LHCN-M2 (cell line): ENCODE measurements around the genes SPIRE2 and TUBB3.

DNA sequence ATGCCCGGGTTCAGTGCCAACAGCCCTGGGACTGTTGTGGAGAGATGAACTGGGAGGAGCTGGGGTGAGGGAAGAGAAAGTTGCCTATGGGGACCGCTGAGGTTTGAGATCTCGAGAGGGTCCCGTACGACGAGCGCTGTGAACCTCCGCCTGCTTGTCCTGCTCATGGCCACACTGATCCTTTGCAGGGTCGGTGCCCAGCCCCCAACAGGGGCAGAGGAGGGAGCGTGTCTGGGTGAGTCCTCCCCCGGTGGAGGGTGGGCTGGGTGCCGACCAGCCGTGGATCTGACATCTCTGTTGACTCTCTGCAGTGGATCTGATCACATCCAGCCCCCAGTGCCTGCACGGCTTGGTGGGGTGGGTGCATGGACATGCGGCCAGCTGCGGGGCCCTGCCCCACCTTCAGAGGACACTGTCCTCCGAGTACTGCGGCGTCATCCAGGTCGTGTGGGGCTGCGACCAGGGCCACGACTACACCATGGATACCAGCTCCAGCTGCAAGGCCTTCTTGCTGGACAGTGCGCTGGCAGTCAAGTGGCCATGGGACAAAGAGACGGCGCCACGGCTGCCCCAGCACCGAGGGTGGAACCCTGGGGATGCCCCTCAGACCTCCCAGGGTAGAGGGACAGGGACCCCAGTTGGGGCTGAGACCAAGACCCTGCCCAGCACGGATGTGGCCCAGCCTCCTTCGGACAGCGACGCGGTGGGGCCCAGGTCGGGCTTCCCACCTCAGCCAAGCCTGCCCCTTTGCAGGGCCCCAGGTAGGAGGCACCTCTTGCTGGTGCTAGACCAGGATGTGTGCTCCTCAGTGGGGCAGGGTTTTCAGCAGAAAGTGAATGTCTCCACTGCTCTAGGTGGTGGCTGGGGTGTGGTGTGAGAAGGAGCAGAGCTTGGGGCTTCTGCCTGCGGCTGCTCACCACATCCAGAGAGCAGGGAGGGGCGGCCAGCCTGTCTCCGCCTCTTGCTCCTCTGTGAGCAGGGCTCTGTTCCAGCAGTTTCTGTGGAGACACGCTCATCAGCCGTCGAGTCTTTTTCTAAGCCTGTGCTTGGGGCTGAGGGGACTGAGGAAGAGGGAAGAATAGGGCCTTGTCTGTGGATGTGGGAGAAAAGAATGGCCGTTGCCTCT is 2.0 kb downstream of the ZNF276 start:
- RAMPAGE, long total RNA = no peak

GRCh38 chr16:89727603-89728392 is 6.5 kb downstream of the ZNF276 start:
- RAMPAGE, long total RNA = no peak

DNA sequence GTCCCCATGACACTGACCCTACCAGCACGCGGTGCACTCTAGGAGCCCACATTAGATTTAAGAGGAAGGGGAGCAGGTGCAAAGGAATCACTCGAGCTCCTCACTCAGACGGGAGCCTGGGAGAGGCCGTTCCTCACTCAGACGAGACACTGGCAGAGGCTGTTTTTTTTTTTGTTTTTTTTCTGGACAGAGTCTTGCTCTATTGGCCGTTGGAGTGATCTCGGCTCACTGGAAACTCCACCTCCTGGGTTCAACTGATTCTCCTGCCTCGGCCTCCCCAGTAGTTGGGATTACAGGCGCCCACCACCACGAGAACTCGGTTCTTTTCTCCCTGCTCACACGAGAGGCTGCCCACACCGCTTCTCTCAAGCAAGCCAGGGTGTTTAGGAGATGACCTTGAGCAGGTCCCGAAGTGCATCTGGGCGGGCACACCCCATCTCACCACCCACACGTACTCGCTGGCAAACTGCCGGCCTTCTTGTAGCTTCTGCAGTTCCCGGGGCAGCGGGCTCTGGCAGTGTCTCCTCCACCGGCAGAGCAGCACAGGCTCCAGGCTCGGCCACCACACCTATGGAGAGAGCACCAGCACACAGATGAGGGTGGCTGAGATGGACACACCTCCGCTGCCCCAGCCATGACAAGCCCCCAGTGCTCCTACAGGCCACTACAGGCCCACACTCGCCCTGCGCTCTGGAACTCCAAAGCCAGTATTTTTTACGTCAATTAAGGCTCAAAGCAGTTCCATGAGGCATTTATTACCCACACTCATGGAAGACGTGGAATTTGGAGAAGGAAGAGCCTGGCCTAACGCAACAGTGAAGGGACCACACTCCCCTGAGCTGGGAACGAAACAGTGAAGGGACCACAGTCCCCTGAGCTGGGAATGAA is 23.4 kb downstream of the ZNF276 start:
- RAMPAGE, long total RNA = no peak

GRCh38 chr16:89827571-89828602 is at the start of gene SPIRE2:
Gene SPIRE2, plus strand, starts transcription at chr16:89828475.
- RAMPAGE, long total RNA = no peak

DNA sequence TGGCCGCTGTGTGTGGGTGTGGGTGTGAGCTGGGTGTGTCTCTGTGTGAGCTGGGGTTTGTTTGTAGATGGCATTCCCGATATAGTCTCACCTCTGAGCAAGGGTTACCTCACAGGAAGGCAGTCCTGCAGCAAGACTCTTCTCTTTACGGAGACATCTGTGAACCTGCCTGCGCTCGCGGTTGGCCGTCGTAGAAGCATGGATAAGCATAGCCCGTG is 5.5 kb downstream of the SPIRE2 start:
- RAMPAGE, long total RNA = no peak

- RAMPAGE, long total RNA = no peak
Observed at GRCh38 chr16:89923235-89923576, at the start of gene TUBB3. Gene TUBB3, plus strand, starts transcription at chr16:89923342.

DNA sequence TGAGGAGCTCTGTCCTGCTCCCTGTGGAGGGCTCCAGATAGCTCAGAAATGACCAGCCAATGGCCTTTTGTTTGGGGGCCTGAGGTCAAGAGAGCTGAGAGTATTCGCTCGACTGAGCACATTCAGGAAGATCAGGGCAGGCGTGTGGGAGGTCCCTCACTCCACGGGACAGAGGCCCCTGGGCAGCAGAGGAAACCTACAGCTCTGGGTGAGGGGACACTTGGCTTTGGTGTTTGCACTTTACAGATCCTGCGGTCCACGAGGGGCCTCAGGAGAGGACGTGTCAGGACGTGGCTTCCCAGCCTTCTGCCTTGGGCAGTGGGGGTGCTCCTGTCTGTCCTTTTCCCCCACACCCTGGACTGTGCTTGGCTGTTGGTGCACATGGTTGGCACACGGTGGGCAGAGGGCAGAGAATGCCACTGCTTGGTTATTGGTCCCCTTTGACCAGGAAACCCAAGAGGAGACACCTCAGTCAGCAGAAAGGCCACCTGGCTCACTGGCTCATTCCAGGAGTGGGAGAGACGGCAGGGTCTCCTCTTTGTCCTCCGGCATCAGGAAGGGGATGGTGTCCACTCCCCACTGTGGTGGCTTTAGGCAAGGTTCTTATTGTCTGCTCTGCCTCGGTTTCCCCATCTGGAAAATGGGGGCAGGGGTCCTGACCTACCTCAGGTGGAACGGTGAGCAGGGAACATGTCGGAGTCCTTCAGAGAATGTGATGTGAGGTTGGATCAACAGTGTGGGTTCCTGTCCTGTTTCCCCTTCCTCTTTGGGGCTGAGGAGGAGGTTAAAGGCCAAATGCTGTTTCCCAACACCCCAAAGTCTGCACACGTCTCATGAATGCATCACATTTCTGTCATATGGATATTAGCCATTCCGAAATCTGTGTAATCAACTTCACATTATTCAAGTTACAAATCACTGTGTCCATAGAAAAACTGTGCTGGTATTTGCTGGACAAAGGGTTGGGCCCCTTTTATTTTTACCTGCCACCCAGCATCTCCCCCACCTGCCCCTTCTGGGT is 18.6 kb downstream of the DEF8 start:
- RAMPAGE, long total RNA = no peak